ENCODE results near the gene TEK.

- RRBS, 2 experiments: 43% methylated on average over 1 of the region's 11 CpGs; no CpG with 5 or more reads in 1 of the 2 experiments
Measured at GRCh38 chr9:27108878-27109633, at the start of gene TEK. TEK (plus strand) TSS chr9:27109225.

DNA sequence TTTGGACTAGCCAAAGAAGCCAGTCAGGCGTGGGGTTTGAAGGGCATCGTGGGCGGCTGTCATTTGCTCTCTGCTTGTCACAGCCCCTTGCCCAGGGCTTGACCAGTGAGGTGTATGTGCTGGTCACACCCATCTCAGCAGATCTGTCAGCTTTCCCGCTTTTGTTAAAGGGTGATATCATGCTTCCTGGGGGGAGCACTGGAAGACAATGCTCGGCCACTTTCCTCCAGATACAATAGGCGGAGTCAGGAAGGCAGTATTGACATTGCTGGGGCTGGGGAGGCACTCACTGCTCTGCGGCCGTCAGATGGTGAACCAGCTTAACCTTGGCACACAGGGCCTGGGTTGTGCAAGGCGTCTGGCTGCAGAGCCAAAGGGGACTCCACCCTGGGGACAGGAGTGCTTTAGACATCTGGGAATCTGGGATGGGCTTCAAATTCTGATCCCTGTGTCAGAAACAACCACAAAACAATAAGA is 8.7 kb downstream of the TEK start:
- RRBS, 2 experiments: no CpG with 5 or more reads among the region's 9 CpGs

DNA sequence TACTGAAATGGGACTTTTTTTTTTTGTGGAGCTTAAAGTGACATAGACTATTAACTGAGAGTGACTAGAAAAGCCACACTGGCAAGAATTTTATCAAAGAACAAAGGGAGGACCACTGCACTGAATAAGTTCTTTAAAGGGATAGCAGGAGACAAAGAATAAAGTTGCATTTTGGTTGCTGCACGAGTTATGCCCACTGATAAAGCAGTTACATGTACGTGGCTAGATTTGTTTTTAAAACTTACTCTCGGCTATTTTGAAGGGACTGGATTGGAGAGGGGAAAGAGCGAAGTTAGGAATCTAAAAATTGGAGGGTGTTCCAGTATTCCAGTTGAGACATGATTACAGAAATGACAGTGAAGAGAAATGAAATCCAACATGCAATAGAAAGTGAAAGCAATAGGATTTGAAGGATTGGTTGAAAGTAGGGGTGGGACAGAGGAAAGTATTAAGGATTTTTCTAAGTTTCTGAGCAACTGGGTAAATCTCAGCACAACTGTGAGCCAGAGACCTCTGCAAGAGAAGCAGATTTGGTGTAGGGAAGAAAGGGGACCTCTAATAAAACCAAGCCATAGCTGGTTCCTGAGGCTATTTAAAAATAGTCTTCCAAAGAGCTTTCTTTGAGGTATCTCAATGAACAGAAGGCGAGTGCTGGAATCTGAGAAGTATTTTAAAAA is 110.6 kb upstream of the IFNK start:
- RRBS, 2 experiments: no CpG with 5 or more reads among the region's 5 CpGs

- RRBS, 2 experiments: no CpG with 5 or more reads among the region's 6 CpGs
Measured at GRCh38 chr9:27460271-27461230, 63.5 kb upstream of the IFNK start.

DNA sequence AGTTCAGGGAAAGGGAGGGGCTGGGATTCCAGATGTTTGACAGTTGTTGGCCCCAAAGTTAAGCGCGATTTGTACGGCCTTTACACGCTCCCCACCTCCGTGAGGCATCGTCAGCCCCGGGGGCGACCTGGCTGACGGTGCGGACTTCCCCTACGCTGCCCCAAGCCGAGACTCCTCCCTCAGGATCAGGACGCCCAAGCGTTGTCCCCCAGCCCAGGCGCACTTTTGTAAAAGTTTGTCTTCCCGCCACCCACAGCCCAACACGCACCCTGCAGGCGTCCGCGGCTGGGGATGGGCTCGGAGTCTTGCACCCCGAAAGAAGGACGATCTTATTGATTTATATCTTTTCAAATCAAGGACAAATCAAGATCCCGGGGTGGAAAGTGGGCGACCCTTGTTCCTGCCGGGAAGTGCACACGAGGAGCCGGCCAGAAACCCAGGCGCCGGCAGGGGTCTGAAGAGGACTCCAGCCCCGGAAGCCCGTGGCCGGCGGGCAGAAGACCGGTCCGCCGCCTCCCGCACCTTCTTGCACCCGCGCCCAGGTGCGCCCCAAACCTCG is 619 bp downstream of the MOB3B start:
- RRBS, 2 experiments: 2 to 4% methylated on average over 8 of the region's 42 CpGs

GRCh38 chr9:30574883-30575327 is 1361.5 kb upstream of the LINGO2 start:
- RRBS, 2 experiments: 76 to 88% methylated on average over 4 to 6 of the region's 16 CpGs

GRCh38 chr9:30697512-30697759 is 1484.0 kb upstream of the LINGO2 start:
- RRBS, 2 experiments: no CpG with 5 or more reads among the region's 5 CpGs

GRCh38 chr9:32004634-32004941 is 379.9 kb upstream of the ACO1 start:
- RRBS, 2 experiments: no CpG with 5 or more reads among the region's 2 CpGs

DNA sequence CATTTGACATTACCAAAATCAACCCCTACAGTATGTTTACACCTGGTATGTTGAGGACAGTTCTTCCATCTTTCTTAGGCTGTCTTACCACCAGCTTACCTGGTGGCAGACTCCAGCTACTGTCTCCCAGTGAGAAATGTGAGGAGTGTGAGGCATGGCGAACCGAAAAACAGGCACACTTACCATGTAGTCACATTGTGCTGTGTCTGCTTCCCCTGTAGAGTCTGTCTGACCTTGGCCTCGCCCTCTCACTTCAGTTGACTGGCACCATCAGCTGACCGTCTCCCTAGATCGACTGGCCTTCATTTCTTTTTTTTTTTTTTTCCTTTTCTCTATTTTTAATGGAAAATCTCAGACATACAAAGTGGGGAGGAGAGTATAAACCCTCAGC is 4.9 kb downstream of the ACO1 start:
- RRBS, 2 experiments: no CpG with 5 or more reads among the region's 5 CpGs

DNA sequence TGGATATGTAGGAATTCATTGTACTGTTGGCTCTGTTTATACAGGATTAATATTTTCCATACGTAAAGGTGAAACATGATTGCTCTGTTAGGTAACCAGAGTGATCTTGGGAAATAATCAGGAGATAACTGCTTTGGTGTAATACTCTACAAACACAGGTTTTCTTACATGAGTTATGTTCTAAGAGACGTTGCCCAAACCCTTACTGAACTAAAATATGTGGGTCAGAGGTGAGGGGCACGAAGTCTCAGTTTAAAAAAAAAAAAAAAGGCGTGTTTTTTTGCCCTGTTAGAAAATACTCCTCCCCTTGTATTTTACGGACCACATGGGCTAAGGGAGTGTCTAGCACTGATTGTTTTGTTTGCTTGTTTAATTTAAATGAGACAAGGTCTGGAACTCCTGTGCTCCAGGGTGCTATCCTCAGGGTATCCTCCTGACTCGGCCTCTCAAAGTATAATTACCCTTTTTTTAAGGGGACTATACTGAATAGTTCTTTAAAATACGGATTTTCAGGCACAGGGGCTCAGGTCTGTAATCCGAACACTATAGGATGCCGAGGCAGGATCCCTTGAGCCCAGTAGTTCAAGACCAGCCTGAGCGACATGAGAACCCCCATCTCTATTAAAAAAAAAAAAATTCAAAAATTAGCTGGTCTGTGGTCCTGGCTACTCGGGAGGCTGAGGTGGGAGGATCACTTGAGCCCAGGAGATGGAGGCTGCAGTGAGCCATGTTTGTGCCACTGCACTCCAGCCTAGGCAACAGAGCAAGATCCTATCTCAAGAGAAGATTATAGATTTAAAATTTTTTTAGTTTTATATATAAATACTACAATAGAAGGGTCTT is 8.1 kb downstream of the DNAJA1 start:
- RRBS, 2 experiments: no CpG with 5 or more reads among the region's 11 CpGs

DNA sequence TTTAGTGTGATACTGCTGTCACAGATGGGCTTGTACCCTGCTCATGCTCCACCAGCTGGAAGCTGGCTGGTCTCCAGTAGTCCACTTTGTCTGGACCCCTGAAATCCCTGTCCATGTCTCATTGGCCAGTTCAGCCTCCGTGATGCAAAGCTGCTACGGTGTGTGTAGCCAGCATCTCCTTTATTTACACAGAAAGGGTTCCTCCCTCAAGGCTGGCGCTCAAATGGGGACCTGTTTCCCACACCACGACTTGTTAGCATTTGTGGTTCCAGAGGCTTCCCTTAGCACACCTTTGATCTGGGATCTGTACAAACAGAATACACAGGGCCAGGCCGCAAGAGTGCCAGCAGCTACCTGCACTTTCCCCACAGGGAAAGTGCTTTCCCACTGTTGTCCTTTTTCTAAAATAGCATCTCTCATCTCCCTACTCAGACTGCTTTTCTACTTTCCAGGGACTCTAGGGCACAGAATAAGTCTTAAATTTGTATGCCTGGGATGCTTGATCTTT is 5.7 kb upstream of the SMU1 start:
- RRBS, 2 experiments: no CpG with 5 or more reads among the region's 5 CpGs

- RRBS, 2 experiments: no CpG with 5 or more reads among the region's 7 CpGs
Measured at GRCh38 chr9:33111813-33112578, 35.5 kb upstream of the SMU1 start.

DNA sequence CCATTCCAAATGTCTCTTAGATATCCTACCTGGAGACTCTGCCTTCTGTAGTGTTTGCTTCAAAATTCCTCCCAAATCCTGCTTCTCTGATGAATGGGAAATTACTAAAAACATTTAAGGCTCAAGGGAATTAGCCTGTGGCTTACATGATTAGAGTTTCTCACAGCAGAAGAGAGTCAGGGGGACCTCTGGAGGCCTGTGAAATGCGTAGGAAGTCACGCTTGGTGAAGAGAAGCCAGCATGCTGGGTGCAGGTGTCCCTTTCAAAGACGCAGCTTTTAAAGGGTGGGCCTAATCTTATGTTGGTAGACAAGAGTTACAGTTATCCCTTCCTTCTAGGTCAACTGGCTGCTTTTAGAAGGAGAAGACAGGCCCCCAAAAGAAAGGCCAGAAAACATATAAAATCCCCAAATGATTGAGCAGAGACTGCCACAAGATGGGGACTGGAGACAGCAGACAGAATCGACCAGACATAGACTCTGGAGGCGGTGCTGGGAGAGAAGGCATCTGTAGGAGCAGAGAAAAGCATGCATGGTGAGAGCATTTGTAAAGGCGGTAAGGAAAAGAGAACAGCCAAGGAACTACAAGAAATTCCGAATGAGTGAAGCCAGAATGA is 42.3 kb downstream of the B4GALT1 start:
- RRBS, 2 experiments: no CpG with 5 or more reads among the region's 7 CpGs

GRCh38 chr9:33134843-33135535 is 32.1 kb downstream of the B4GALT1 start:
- RRBS, 2 experiments: no CpG with 5 or more reads among the region's 12 CpGs

DNA sequence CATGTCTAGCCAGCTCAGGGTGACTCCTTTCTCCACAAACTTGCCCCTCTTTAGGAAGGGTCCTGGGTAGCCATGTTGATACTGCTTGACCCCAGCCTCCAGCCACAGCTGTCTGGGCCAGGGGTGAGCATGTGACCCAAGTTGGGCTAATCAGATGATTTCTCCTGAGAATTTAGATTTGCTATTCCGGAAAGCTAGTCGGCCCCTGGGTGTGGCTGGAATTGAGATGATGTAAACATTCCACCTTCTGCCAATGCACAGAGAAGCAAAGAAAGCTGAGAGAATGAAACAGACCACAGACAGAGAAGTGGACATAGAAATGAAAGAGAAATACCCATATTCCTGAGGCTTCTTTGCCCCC is 17.8 kb upstream of the B4GALT1 start:
- RRBS, 2 experiments: no CpG with 5 or more reads among the region's 2 CpGs

GRCh38 chr9:33229331-33230311 is 10.3 kb upstream of the SPINK4 start:
- RRBS, 2 experiments: no CpG with 5 or more reads among the region's 9 CpGs

- RRBS, 2 experiments: no CpG with 5 or more reads among the region's 2 CpGs
Measured at GRCh38 chr9:33256126-33256601, 8.3 kb downstream of the BAG1 start.

DNA sequence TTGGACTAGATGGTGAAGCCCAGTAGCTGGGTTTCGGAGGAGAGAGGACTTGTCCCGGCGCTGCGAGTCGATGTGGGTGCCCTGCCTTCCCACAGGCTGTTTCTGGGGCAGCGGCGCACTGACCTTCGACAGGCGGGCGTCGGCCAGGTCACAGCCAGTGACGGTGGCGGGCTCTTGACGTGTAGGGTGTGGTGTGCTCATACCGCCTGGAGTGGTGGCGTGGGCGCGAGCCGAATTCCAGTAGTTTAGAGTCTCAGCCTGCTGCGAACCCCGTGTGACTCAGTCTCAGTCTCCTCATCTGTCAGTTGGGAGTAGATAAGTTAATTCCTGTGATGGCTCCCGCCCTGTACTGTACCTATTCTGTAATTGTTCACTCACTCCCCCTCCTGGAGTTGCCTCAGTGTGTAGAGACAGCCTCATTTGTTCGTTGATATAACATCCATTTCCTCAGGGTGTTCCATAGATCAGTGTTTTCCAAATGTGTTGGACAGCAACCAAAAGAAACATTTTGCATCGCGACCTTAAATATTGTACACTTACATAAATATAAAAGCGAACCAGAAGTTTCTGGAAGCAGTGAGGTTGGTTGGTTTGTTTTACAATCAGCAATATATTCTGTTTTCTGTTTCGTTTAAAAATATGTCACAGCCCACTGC is 585 bp downstream of the NFX1 start:
- RRBS, 2 experiments: no CpG with 5 or more reads among the region's 27 CpGs

- RRBS, 2 experiments: no CpG with 5 or more reads among the region's 17 CpGs
Measured at GRCh38 chr9:33403135-33403850, 925 bp upstream of the AQP7 start.

DNA sequence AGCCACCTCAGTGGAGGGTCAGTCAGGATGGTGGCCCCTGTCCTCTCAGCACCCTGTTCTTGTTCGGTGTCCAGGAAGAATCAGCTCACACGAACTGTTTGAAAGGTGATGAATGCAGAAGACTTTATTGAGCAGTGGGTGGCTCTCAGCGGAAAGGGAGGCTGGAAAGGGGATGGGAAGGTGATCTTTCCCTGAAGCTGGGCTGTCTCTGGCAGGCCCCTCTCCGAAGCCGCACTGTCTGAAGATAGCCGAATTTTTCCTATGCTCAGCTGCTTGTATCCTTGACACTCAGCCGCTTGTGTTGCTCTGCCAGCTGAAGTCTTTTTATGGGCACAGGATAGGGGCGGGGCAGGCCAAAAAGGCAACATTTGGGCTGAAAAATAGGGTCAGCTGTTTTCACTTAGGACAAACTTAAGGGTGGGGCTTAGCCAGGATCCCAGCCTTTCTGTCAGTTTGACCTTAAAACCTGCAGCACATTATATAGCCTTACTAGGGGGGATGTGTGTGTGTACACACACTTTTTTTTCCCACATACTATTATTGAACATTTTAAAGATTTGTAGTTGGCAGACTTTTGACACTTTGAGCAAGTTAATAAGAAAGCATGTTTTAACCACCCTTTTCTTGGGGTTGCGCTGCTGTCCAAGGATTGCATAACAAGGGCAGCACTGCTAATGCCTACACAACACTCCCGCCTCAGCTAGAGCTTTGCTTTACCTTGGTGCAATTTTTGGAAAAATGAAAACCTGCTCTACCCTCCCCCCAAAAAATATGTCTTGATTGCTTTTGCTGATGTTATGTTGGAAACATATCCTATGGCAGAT is 51.2 kb downstream of the UBE2R2 start:
- RRBS, 2 experiments: no CpG with 5 or more reads among the region's 10 CpGs

All from Panc1 (cell line).